Type B pancreatic cell (in vitro differentiated cells): ENCODE measurements around a stretch of chr4.

GRCh38 chr4:38489047-38489483 lies 174.9 kb upstream of the KLF3 start:
- PRO-cap, result no peak

DNA sequence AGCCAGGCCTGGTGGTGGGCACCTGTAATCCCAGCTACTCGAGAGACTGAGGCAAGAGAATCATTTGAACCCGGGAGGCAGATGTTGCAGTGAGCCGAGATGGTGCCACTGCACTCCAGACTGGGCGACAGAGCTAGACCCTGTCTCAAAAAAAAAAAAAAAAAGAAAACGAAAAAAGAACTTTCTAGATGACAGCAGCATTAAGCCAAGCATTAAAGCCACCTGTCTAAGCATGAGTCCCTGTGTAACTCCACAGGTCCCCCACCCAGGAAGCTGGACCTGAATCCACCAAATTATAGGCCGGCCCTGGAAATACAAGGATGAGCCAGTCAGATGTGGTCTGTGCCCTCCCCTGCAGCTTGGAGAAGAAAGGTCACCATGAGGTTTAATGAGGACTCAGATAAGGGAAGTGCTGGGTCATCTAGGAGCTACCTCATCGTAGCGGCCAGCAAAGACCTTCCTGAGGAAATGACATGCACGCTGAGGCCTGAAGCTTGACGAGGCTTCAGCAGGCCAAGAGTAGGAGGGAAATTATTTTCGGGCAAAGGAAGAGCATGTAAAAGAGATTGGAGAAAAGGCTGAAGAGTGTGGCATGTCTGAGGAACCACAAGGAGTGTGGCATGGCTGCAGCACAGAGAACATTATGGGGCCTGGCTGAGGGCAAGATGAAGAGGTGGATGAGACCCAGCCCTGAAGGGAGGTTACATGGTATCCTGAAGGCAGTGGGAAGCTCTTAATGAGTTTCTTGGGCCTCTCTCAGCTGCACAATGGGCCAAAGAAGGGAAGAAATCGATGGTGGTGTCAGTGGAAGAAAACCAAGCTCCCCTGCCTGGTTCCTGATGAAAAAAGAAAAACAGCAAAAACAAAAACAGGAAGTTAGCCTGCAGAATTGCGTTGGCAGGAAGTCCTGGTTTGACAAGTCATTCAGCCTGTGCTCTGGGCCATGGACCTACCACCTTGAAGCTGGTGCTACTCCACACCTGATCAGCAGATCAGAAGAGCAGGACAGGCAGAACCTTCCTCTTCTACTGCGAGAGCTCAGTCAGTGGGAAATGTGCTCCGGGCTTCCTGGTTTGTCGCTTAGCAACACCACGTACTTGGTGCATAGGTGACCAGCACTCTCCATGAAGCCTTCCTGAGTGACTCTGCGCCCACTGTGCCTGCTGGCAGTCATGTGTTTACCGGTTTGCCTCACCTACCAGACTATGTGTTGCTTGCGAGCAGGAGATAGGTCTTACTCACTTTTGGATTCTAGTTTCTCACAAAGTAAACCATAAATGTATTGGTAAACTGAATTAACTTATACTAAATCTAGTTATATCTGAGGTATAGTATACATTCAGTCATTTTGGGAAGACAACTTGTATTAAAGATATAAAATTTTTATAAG lies 134.6 kb upstream of the KLF3 start:
- PRO-cap, result no peak

DNA sequence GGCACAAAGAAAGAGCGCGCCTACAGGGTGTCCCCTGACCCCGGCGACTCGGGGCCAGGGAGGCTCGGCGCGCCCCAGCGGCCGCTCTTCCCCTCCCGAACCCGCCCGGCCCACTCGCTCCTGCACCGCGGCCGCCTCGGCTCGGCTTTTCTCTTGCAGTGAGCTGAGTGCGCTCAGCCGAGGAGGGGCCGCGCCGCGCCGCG lies 759 bp upstream of the KLF3 start:
- PRO-cap, result bidirectional peak, plus-strand start at position 158 of the sequence, minus-strand start at position 157 of the sequence

GRCh38 chr4:38665500-38666741 lies 1.9 kb downstream of the KLF3 start:
- PRO-cap, result no peak

GRCh38 chr4:38671627-38672088 lies 7.7 kb downstream of the KLF3 start:
- PRO-cap, result no peak

DNA sequence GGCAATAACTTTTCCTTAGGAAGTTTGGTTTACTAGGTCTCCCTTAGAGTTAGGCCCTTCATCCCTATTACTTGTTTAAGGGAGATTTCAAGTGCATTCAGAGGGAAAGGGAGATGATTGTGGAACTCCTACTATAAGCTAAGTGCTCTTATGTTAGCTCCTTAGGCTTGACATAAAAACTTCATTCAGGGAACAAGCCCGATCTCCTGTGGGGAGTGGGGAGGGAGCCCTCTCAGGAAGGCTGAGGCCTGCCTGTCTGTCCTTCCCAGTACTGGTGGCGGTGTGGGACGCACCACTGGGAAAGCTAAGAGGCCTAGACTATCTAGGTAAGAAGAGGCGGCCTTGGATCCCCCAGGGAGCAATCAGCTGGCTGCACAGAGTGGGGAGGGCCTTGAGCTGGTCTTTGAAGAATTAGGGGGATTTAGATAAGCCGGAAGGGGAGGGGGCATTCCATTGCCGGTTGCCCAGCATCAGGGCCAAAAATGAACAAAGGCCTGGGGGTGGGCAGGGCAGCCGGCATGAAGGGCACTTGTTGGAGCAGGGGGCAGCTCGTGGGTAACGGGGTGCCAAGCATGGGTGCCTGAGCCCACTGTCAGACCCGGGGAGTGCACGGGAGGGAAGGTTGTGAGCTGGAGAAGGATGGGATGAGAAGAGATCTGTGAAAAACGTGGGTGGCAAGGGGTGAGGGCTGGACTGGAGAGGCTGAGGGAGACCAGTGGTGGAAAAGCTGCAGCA lies 8.3 kb downstream of the KLF3 start:
- PRO-cap, result no peak

DNA sequence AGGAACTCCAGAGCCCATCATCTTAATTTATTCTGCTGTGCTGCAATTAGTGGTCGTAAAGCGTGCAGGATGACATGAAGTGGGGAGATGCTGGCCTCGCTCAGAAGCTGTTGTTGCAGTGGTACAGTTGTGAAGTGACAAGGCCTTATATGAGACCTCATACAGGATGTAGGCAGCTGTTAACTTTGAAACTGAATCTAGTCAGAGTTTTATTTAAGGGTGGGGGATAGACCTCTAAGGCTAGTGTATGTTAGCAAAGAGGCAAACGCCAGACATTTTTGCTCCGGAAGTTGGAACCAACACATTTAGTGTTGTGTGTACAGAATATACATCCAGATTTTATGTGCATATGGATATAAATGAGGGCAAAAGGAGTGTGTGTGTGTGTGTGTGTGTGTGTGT lies 13.5 kb downstream of the KLF3 start:
- PRO-cap, result no peak

DNA sequence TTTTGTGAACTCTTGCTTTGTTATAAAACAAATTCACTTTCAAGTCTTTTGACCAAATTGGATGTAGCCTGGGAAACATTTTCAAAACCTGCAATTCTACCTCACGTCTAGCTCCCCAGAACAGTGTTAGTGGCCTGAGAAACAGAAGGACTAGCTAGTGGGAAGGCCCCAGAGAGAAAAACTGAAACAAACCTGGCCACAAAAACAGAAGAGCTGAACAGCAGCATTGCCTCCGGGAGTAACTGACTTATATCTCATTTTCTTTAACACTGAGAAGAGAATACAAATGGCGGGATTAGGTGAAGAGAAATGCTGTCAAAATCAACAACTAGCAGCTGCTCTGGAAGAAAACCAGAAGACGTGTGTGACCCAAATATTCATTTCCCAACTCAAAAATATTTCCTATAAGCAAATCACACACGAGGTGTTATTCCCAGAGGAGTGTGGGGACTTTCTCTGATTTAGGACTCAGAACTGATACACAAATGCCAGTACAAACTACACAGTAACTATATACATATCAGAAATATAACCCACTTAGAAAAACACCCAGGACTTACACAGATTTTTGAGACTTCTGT lies 387 bp downstream of the TLR1 start:
- PRO-cap, result no peak

GRCh38 chr4:38805333-38806250 lies 1.0 kb upstream of the TLR1 start:
- PRO-cap, result no peak

DNA sequence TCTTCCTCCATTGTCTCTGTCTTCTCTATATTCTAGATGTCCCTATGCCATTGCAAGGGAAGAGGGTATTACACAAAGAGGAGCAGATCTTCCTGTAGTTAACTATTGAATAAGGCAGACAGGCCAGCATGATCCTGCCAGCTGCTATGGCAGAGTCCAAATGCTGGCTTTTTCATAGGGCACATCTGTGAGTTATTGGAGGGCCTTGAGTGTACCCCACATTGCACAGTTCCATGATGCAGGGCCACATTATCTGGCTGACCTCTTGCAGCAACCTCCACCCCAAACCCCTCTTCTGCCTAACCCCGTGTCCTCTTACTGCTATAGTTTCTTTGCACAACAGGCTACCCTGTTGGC lies 20.8 kb upstream of the TLR1 start:
- PRO-cap, result no peak

- PRO-cap, result no peak
Measured at GRCh38 chr4:39045801-39046423, 13.7 kb upstream of the TMEM156 start.

GRCh38 chr4:39274409-39275190 lies 91.6 kb downstream of the RFC1 start:
- PRO-cap, result no peak

- PRO-cap, result no peak
Measured at GRCh38 chr4:39410300-39411016, 3.7 kb downstream of the KLB start.

- PRO-cap, result no peak
Measured at GRCh38 chr4:39455561-39456570, 2.9 kb downstream of the RPL9 start.

DNA sequence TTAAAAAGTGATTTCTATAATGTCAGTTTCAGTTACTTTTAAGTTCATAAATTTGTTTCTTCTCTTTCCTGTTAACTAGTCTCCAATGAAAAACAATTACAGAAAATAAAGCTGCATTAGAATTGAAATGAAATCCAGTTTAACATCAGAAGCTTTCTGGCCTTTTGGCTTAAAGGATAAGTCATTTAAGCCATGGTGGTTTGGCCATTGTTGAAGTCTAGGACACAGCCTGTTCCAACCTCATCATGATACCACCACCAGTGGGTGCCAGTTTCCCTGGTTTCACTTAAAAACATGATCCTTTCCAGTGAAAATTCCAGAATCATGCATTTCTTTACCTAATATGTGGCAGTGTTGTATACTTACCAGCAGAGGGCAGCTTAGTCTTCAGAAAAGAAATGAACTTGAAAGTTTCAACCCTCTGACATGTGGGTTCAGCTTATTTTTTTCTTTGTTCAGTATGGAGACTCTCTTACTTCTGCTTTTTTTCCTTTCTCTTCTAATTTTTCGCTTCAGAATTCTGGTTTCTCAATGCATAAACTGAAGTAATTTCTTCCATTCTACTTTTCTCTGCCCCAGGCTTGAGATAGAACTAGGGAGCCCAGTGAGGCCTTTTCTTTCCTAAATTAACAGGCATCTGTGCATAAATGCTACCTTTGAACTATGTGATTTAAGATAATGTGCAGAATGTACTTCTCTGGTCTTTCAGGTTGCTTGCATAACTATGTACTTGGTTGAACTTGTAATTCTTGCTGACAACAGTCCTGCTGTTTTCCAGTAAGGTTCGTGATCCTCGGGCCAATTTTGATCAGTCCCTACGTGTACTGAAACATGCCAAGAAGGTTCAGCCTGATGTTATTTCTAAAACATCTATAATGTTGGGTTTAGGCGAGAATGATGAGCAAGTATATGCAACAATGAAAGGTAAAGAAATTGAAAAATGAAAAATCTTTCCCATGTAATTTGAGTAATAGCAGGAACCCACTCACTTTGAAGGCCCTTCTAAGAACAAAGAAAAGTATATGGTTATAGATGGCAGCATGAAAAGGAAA lies 10.7 kb downstream of the LIAS start:
- PRO-cap, result no peak

- PRO-cap, result no peak
Measured at GRCh38 chr4:39470293-39470786, 11.5 kb downstream of the LIAS start.

DNA sequence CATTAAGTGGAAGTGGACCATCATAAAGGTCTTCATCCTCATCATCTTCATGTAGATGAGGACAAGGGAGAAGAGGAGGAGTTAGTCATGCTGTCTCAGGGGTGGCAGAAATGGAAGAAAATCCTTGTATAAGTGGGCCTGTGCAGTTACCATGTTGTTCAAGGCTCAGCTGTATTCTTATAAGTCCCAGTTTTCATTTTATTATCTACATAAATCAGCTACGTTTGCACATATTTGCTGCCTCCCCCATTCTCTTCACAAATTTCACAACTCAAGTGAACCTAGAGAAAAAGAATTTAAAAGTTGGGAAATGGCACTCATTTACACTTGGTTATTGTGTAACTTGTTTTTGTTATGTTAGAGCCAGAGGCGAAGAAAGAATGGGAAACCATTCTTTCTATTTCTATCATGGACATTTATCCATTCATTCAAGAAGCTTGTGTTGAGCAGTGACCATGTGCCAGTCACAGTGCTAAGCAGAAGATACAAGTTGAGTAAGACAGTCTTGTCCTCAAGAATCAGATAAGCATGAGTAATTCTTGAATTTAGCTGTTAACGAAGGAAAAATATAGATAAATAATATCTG lies 13.5 kb downstream of the LIAS start:
- PRO-cap, result no peak

DNA sequence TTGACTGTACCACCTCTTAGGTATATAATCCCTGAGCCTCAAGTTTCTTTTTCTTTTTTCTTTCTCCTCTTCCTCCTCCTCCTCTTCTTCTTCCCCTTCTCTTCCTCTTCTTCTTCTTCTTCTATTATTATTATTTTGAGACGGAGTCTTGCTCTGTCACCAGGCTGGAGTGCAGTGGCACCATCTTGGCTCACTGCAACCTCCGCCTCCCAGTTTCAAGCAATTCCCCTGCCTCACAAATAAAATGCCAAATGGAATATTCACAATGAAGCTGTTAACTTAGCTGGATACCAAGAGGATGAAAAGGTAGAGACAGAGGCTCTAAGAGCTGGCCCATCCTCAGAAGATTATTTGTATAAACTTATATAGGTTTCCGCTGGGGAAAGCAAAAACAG lies 36.6 kb upstream of the UGDH start:
- PRO-cap, result no peak

- PRO-cap, result unidirectional peak, plus-strand start at chr4:39637651
Measured at GRCh38 chr4:39637336-39637880, 1.3 kb downstream of the SMIM14 start.

DNA sequence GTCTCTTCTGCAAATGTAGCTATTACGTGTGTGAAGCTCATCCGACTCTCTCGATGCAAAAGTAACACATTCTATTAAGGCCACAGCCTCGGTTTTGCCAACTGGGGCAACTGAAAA lies 926 bp downstream of the SMIM14 start:
- PRO-cap, result no peak